SJSA1 (cell line): ENCODE measurements around the gene MICAL2.

DNA sequence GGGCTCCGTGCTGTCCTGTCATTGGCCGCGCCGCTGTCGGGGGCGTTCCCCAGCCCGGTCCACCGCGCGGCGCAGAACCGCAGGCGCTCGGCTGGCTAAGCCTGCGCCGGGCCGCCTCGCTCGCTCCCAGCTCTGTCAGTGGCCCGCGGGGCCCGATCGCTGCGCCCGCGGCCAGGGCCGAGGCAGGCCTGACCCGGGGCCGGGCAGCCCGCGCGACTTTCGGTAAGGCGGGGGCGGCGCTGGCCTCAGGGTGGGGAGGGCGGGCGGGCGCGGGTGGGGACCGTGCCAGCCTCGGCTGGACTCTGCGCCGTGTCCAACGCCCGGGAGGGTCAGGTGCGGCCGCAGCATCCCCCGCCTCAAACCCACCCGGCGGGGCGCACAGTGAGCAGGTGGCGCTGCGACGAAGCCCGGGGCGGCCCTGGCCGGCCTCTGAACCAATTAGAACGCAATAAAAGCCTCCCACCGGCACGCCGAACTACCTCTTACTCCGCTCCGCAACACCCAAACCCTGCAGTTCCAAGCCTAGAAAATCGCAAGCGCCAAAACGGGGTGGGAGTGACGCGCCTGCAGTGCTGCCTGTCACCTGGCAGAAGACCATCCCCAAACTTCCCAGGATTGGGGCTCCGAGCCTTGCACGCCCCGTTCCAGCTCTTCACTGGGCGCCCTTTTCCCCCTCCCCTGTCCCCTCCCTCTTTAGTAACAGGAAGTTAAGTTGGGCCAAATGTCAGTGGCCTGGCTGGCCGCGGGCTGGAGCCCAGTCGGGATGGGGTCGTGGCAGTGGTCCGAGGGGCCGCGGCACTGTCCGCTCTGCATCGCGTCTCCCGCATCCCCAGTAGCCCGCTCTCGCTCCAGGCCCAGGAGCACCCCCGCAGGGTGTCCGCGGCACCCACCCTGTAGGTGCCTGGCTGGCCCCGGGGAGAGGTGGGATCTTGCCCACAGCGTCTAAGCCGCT lies at the start of gene MICAL2:
Gene MICAL2, plus strand, starts transcription at position 86 of the 952 bp plus-strand sequence.
- RAMPAGE, long total RNA = no peak

DNA sequence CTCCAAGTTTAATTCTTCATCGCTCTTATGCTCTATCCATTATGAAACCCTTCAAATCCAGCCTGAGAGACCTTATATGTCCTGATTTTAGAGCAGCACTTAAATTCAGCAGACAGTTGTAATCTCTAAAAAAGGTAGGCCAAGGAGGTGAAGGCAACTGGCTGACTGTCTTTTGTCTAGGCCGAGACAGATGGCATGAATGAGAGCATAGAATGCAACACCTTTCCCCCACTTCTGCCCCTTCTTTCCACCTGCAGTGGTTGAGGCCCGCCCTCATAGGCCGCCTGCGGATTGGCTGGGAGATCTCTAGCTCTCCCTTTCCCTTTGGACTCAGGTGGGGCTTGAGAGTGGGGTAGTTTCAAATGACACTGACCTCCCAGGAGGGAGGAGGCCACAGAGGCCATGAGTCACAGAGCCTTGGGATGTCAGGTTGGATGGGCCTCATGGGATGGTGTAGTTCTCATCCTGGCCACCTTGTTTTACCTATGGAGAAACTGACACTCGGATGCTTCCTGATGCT lies 9.0 kb downstream of the MICAL2 start:
- RAMPAGE, long total RNA = no peak

GRCh38 chr11:12186038-12186422 lies 75.6 kb downstream of the MICAL2 start:
- RAMPAGE, long total RNA = no peak

GRCh38 chr11:12258133-12258919 lies 119.0 kb upstream of the PARVA start:
- RAMPAGE, long total RNA = no peak

DNA sequence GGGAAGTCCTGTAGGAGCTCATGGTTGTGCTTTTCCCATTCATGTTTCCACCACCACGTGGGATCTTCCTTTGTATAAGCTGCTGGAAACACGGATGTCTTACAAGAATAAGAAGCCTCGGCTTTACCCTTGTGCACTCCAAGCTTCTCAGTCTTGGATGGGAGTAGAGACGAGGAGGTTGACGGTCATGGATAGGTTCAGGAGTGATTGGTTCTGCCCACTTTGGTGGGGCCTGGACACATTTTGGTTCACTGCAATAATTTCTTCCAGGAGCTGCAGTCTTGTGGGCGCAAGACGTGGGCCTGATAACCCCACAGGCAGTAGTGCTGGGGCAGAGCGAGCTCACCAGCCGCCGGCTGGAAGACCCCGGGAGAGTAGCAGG lies 508 bp upstream of the PARVA start:
- RAMPAGE, long total RNA = no peak

DNA sequence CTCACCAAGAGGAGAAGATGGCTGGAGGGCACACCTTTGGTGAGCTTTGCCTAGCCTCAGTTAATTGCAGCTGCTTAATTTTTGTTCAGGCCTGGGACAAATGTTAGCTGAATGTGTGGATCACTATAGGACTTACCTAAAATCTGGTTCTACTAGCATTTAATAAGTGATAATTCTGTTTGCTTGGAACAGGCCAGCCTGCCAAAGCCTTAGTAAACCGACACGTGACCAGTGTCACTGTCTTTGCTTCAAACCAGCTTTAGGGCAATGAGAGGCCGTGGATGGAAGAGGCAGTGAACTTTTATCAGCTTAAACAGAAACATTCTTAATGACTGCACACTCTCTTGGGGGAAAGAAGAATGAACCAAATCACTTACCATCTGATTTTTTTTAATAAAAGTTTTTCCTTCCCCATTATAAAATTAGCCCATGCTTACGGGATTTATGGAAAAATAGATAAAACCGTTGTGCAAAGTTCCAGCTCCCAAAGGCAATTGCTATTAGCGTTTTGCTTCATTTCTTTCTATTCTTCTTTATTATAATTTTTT lies 10.9 kb downstream of the PARVA start:
- RAMPAGE, long total RNA = no peak

GRCh38 chr11:12397616-12398144 lies 20.3 kb downstream of the PARVA start:
- RAMPAGE, long total RNA = no peak

GRCh38 chr11:12409628-12409991 lies 32.2 kb downstream of the PARVA start:
- RAMPAGE, long total RNA = no peak

- RAMPAGE, long total RNA = no peak
Observed at GRCh38 chr11:12418219-12418668, 40.9 kb downstream of the PARVA start.

DNA sequence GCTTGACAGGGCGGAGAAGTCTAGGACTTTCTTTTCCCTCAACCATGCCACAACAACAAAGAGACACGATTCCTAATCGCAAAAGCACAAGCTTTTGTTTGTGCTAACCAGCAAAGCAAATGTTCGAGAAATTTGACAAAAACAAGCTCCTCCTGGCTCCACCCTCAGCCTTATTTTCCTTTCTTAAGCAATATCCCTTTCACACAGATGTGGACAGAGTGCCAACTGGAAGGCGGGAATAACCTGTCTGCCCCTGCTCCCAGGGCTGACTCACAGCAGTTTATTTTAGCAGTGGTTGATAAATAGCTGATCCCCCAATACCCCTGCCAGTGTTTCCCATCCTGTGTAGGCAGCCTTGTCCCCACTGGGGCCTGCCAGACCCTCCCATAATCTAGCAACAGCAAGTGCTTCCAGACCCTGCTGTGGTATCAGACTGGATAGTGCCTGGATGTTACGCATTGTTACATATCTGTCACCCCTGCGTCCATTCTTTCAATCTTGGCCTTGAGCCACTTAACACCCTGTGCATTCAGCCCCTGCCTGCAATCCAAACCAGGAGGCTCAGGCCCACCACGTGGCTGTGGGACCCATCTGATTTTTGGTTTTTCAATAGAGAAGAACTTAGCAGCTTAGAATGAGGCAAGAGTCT lies 53.6 kb downstream of the PARVA start:
- RAMPAGE, long total RNA = no peak

GRCh38 chr11:12677777-12678498 lies 3.7 kb downstream of the TEAD1 start:
- RAMPAGE, long total RNA = no peak

GRCh38 chr11:12715641-12716239 lies 41.5 kb downstream of the TEAD1 start:
- RAMPAGE, long total RNA = no peak

DNA sequence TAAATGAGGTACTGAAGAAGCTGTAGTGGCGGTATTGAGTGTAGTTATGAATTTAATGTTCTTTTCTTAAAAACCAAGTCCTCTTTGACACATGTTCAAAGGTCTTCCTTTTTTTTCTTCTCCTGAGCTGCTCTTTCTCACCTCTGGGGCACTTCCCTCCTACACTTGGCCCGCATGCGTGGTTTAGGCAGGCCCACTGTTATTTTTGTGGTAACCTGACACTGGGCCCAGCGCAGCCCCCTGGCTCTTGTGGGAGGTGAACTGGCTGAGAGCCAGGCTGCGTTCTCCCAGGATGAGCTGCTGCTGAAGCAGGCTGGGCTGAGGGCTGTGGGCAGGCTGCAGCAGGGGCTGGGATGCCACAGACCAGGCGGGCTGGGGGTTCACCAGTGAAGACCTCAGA lies 72.3 kb downstream of the TEAD1 start:
- RAMPAGE, long total RNA = no peak

GRCh38 chr11:12772028-12772533 lies 97.9 kb downstream of the TEAD1 start:
- RAMPAGE, long total RNA = no peak

- RAMPAGE, long total RNA = no peak
Observed at GRCh38 chr11:12864665-12865208, 144.4 kb upstream of the RASSF10 start.

DNA sequence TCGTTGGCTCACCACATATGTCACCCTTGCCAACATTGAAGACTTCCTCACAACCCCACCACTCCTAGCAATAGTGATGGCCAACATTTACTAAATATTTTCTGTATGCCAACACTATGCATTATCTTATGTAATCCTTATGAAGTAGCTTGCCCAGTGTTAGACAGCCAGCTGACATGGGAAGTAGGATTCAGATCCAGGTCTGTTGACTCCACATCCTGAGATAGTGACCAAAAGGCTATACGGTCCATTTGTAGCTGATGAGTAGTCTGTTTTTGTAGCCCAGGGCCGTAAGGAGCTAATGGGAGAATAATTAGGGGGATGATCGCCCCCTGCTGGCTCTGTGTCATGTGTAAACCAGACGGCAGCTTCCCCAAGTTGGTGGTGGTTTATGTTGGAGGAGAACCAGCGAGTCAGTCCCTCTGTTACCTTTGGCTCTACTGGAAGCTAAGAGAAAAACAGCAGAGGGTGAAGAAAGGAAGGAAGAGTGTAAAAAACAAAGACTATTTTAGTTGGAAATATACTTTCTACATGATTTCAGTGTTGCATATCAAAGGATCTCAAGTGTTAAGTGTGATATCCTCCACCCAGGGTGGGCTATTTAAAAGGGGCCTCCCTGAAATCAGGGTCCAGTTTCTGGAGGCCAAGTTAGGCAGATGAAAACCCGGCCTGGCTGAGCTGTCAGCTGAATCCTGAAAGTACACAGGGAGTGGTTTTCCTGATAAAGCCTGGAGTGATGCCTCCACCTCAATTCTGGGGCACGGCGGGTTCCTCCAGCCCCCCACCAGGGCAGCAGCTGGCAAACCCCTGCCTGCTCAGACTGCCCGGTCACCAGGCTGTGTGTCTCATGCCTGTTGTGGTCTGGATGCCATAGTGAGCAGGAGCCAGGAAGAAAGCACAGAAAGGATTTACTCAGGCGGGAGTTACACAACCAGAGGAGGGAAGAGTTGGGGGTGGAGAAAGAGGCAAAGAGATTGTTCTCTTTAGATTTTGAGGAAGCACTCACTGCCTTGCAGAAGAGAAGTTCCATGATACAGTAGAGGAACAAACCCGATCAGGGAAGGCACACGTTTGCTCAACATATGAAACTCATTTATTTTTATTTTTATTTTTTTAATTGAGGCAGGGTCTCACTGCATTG lies 120.1 kb upstream of the RASSF10 start:
- RAMPAGE, long total RNA = no peak

DNA sequence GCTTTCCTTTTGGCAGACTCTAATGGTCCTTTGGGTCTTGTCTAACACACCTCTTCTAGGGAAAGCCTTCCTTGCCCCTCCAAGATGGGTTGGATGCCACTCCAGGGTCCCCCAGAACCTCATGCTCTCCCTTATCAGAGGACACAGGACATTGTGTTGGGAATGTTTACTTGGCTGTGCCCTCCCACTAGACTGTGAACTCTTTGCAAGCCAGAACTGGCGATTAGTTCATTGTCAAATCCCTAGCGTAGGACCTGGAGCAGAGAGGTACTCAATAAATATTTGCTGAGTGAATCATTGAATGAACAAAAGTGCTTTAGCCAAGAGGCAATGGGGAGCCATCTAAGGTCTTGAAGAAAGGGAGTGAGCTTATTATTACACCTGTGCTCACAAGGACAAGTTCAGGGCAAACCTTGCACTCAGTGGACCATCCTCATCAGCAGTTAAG lies 1.2 kb upstream of the RASSF10 start:
- RAMPAGE, long total RNA = no peak

DNA sequence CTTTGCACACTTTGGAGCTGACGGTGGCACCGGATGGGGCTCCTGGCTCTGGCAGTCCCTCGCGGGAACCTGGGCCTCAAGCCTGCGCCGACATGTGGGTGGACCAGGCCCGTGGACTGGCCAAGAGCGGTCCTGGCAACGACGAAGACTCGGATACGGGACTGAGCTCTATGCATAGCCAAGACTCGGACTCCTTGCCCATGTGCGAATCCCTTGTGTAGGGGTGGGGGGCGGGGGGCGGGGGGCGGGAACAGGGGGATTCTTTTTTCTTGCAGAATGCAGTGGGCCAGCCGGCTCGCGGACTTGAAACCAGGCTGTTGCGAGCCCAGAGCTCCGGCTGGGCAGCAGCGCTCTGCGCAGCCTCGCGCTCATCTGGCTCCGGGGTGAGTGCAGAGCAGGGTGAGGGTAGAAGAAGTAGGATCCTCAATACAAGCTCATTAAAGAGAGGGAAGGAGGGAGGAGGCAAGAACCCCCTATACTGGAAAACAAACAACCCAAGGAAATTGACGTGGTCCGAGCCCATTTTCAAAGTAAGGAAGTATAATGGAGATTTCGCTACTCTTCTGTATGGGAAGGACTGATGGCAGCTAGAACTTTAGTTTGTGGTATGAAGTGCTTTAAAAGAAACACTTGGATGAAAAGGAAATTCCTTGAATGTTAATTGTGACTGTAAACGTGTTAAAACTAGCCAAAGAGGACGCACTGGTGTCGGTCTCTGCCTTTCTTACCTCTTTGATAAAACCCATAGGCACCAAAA lies 1.9 kb downstream of the RASSF10 start:
- RAMPAGE, long total RNA = no peak

GRCh38 chr11:13463610-13464089 lies 628 bp upstream of the BTBD10 start:
- RAMPAGE, long total RNA = no peak

DNA sequence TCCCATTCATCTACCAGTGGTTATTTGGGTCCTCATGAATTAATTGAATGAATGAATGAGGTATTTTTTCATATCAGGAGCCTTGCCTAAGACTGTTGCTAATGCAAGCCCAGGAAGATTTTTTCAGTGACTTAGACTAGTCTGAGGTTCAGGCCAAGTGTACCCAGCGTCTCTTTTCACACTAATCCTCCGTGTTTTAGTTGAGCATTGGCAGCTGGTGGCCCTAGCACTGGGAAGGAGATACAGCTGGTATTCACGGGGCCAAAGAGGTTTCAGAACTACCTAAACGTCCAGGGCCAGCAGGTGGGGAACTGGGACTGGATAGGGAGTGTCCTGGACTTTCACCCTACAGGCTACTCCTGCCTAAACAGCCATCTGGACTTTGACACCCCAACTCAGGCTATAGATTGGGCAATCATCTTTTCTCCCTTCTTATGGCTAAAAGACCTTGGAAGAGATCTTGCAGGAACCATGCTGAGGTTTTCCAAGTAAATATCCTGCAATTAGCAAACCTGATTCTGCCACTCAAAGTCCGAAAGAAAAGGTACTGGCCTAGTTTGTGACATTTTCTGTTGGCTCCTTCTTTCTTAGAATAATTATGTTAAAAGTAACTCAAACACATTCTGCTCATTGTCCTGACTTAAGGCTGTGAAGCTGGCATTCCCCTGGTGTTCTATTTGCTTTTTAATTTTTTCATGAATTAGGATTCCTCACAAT lies 2.8 kb downstream of the SPON1 start:
- RAMPAGE, long total RNA = no peak